ENCODE measurements around the genes JKAMP, RTN1 and PPM1A.

GRCh38 chr14:59424588-59425255 is 40.5 kb downstream of the GPR135 start:
- RRBS = no CpG with 5 or more reads among the region's 5 CpGs

- RRBS = no CpG with 5 or more reads among the region's 37 CpGs
Measured at GRCh38 chr14:59464010-59464433, 1.2 kb downstream of the GPR135 start.

DNA sequence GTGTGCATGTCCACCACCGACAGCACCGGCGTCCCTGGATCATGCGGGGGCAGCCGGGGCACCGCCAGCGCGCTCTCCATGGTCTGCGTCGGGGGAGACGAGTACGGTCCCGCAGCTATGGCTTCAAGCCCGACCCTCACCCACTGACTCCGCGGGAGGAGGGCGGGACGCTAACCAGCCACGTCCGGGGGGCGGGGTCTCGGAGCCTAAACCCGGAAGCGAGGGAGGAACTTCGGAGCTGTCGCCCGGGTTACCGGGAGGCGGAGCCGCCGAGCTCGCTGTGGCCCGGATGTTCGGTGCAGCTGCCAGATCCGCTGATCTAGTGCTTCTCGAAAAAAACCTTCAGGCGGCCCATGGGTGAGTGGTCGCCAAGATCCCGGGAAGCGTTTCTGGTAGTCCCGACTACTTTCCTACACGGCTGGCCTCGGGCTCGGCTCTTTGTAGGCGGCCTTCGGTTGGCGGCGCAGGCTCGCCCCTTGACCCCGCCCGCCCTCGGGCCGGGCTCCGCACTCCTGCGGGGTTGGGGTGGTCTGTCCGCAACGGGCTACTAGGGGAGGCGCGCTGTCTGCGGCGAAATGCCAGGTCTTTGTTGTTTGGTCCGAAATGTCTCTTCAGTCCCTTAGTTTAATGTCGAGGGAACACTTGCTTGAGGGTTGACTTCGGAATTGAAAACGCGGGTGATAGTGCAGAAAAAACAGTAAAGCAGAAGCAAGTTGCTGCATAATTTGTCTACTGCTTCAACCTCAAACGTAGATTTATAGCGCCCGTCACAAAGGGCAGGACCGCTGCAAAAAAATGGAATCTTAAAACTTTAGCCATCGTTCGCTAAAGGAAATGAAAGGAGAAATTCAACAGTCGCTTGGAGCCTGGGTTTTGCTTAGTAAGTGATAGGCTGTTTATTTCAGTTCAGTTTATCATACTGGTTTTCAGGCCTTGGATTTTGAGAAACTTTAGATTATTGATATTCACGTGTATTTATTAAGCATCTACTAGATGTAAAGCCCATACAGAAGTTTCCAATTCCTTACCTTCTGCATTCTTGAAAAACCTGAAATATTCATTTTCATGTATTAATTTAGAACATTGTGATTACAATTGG is at the start of gene JKAMP:
Gene JKAMP (plus strand): TSS at position 281 of the 1,099 bp plus-strand sequence.
- RRBS = 2% methylated on average over 8 of the region's 74 CpGs

- RRBS = no CpG with 5 or more reads among the region's 11 CpGs
Measured at GRCh38 chr14:59583121-59583523, 6.5 kb upstream of the CCDC175 start.

DNA sequence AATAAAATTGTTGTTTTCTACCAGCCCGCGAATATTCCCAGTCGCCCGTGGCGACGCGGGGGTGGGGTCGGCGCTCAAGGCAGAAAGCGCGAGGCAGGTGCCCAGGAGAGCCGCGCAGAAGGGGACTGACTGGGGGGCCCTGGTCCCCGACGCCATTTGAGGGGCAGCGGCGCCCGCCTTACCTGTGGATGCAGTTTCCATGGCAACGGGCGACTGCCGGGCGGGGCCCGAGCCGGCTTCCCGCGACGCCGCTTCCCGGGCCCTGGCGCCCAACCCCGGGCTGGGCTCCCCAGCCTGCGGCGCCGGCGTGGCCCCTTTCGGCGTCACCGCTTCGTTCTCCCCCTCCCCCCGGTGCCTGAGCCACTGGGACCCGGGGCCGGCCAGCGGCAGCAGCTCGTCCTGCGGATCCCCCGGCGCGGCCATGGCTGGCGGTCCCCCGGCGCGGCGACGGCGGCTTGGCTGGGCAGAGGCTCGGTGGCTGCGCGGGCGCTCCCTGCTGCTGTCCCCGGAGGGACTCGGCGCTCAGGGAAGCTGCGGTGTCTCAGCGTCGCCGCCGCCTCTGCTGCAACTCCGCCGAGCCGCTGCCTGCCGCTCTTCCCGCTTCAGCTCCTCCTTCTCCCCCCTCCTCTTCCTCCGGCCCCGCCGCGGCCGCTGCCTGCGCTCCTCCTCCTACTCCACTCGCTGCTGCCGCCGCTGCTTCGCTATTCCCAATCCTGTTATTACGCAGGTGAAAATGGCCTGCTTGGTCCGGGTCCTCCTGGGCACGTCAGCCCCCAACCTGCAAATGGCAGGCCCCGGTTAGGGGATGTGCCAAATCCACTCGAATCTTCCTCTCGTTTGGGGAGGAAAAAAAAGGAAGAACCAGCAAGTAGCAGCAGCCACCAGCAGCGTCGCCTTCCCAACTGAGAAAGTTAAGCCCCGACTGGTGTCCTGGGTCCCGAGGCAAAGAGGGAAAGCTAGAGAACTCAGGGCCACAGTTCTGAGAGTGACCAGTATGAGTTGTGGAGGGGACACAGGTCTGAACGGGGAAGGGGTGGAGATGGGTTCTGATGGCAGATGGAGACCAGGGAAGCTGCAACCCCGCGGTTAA is at the start of gene RTN1:
Gene RTN1 (minus strand): TSS at position 569 of the 1,090 bp plus-strand sequence.
- RRBS = 2% methylated on average over 22 of the region's 95 CpGs

DNA sequence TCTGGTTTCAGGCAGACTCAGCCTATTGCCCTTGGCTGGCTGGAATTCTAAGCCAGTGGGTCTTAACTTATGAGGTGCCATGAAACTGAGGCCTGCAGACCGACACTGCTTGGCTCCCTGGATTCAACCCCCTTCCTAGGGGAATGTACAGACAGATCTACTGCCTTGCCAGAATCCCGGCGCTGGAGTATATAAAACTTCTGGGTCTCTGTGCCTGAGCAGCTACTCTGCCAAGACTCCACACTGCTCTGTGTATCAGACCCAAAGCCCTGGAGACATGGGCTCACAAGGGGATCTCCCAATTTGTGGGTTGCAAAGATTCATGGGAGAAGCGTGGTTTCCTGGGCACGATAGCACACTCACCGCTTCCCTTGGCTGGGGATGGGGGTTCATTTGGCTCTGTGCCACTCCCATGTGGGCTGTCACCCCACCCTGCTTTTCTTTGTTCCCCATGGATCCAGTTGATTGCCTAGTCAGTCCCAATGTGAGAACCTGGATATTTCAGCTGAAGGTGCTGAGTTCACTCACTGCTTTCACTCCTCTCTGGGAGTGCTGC is 40.1 kb upstream of the PCNX4 start:
- RRBS = no CpG with 5 or more reads among the region's 6 CpGs

DNA sequence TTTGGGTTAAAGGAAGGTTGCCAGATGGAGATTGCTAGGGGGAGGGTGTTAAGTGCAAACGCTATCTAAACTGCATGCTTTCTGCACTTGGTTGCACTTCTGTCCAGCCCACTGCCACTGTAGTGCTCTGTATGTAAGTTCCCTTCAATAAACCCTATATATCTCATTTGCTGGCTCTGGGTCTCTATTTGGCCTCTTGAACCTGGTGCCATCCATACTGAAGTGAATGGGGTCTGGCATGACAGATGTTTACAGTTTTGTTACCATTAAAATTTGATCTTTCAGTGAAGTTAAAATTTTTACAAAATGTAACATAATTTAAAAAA is 3.9 kb upstream of the PCNX4 start:
- RRBS = no CpG with 5 or more reads among the region's 1 CpG

GRCh38 chr14:60151748-60152118 is 13.5 kb downstream of the DHRS7 start:
- RRBS = no CpG with 5 or more reads among the region's 3 CpGs

DNA sequence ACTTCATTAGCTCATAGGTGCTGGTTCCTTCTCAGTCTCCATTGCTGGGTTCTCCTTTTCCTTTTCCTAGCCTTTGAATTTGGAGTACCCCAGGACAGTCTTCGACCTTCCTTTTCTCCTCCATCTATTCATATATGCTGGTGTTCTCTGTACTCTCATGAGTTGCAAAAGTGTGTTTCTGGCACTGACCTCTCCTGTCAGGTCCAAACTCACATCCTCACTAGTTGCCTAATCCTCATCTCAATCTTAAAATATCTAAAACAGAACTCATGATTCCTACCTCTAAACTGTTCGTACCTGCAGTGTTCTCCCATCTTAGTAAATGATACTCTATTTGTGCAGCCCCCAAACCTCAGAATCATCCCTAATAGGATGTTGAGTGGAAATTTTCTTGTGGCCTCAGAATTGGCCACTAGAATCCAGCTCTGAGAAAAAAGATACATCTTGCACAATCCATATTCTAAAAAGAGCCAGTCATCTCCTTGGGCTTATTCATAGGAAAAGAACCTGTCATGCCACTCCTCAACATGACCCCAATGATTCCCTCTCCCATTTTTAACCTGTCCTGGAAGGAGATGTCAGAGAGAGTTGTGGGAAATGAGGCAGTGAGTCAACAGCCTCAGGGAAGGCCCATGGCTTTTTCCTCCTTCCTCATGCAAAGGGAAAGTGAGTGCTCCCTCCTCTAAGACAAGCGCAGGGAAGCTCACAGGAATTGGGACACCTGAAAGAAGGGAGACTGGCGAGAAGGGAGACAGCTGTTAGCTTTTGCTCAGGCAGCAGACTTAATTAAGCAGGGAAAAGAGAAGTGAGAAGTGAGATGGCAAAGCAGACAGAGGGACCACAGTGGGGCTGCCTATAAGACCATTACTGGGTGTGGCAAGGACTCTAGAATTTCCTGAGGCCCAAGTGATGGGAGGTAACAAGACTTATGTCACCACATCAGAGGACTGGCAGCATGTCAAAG is 10.0 kb upstream of the DHRS7 start:
- RRBS = no CpG with 5 or more reads among the region's 4 CpGs

- RRBS = 2% methylated on average over 52 of the region's 135 CpGs
Measured at GRCh38 chr14:60249195-60250374, at the start of gene PPM1A. Gene PPM1A, plus strand, starts transcription at chr14:60249221.

- RRBS = no CpG with 5 or more reads among the region's 12 CpGs
Measured at GRCh38 chr14:60312802-60313480, 63.9 kb downstream of the PPM1A start.

- RRBS = 75% methylated on average over 9 of the region's 111 CpGs
Measured at GRCh38 chr14:60647927-60649320, 853 bp downstream of the SIX1 start.

DNA sequence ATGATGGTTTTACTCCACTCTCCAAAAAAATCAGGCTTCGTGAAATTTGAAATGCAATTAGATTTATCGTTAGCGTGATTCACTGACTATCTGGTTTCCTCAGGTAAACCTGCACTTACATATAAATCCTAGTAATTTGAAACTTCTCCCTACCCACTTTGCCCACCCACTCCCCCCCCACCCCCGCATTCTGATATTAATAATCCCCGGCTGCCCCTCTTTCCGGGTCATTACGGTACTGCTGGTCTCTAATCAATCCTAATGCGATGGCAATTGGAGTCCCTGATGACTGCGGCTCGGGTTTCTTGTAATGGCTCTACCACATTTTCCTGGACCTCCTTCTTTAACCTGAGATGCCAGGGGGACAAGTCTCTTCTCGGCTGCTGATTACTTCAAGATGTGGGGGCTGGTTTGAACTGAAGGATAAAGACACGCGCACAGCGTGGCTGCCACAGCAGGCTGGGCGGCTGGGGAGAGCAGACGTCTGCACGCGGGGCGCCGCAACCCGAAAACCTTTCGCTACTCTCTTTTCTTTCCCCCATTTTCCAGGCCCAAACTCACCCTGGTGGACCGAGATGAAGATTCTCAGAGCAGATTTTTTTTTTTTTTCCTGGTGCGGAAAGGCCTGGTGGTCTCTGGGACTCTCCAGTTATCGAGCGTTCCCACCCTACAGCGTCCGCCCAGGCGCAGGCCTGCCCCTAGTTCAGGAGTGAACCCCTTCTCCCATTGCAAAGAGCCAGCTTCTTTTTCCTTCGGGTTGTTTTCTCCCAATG is 5.9 kb upstream of the SIX1 start:
- RRBS = no CpG with 5 or more reads among the region's 30 CpGs

DNA sequence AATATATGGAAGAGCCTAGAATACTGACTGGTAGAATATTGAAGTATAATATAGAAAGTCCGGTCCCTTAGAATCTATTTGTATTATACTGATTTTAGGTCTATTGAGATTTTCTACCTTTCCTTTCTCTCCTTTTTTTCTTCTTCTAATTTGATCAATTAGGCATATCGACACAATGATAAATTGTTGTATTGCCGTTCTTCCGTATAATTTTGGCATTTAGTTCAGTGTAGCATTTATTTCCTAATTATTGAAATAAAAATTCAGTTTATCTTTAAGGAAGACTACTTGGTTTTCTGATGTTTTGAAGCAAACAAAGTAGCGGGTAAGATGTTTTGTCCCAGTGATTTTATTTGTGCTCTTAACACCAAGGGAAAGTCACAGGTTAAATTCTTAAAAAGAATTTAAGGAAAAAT is 47.8 kb downstream of the TRMT5 start:
- RRBS = no CpG with 5 or more reads among the region's 5 CpGs

DNA sequence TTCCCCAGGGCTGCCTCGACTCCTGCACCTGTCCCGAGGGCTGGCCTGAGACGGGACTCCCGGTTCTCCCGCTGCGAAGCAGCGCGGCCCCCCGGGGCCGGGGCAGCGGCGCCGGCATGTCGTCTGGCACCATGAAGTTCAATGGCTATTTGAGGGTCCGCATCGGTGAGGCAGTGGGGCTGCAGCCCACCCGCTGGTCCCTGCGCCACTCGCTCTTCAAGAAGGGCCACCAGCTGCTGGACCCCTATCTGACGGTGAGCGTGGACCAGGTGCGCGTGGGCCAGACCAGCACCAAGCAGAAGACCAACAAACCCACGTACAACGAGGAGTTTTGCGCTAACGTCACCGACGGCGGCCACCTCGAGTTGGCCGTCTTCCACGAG is 598 bp downstream of the PRKCH start:
- RRBS = no CpG with 5 or more reads among the region's 33 CpGs

DNA sequence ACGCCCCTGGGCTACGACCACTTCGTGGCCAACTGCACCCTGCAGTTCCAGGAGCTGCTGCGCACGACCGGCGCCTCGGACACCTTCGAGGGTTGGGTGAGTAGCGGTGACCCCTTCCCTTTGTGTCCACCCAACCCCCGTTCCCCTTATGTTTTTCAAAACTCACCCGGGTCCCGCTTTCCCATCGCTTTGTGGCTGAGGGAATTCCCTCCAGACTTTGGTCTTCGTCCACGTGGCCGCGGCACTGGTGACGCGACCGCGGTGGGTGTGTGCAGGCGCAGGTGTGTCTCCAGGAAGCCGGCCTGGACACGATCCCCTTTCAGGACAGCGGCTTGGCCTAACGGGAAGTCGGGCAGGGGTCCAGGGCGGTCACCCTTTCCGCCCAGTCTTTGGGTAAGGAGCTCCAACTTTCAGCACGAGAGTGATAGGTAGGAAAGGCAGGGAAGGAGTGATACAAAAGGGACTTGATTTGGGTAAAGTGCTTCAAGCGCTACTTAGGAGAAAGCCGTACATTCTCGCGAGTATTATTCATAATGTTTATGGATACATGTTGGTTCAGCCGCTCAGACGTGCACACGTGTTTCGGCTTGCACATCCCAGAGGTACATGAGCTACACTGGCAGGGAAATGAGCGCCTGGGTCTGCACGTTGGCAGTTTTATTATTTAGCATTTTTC is 1.1 kb downstream of the PRKCH start:
- RRBS = 15% methylated on average over 6 of the region's 41 CpGs

DNA sequence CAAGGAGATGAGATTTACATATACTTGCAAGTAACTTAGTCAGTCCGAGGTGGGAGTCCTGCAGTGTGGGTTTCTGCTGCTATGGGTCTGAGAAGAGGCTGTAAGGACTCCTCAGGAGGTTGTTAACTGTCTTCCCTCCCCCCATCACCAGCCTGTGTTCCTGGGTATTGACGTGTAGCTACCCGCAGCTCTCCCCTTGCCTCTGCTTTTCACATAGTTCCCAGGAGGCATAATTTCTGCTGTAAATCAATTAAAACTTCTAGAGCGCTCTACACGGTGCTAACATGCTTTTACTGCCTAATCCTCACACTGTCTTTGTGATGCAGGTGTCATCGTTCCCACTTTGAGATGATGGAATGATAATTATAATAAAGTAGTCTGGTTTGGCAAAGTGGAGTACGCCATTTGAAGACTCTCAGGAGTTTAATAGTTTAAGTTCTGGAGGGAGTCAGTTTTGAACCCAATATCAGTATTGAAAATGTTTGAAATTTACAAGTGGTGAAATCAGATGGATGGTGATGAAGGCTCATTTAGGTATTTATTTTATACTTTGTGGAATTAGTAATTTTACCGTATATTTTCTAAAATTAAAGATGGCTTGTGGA is 1.8 kb downstream of the PRKCH start:
- RRBS = no CpG with 5 or more reads among the region's 8 CpGs

- RRBS = no CpG with 5 or more reads among the region's 1 CpG
Measured at GRCh38 chr14:61341190-61341668, 19.9 kb downstream of the PRKCH start.

DNA sequence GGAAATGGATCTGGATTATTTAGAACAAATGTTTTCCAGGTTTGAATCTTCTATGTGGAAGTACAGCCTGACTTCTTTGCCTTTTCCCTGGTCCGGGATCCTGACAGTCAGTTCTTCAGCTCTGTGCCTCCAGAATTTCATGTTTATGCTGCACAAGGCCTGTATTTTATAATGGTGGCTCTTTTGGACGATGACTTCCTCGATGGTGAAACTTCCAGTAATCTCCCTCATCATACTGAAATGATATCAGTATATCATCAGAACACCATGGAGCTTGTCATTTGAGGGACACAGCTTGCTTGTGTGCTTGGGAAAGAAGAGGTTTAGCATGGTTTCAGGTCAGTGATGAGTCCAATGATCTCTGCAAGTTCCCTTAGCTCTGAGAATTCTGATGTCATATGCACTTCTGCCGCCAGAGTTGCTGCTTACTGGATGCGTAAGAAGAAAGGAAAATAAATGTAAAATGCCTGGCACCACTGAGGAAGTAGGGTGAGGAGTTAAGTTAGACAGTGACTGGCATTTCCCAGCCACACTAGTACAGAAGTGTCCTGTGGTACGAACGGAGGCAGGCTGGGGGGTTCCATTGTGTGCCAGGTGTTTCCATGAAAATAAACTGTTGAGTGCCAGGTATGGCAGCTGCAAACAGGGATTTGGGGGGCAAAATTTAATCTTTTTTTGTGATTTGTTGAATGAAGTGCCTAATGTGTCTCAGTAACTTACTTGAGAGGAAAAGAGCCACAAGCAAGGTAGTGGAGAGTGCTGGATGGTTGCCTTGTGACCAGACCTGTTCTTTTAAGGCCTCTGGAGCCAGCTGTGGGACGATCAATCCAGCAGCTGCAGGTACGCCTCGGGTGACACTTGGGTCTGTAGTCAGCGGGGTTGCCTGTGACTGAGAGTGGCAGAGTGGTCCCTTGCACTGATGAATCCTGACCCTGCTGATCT is 22.7 kb downstream of the PRKCH start:
- RRBS = no CpG with 5 or more reads among the region's 11 CpGs

DNA sequence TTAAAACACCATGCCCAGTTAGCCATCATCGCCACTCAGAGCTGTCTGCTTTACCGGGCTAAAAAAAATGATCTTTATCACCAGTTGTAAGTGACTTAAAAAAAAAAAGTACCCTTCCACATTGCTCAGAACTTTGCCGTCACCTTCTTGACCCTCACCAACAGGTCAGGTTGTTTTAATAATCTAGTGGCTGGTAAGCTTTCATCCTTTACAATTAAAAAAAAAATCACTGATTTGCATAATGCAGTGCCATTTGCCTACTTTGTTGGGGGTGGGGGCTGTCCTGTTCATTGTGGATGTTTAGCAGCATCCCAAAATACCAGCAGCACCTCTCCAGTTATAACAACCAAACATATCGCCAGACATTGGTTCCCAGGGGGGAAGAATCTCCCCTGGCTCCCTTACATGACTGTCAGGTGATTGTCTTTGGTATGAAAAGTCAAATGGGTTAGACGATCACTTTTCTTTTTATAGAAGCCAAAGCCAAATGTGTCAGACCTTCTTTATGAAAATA is 150.1 kb downstream of the PRKCH start:
- RRBS = no CpG with 5 or more reads among the region's 5 CpGs

All from Jurkat, Clone E6-1 (cell line).